ENCODE measurements around a stretch of chr1.

- PRO-cap, result bidirectional peak, plus-strand start at chr1:28246582, minus-strand start at chr1:28246478
- RAMPAGE, long total RNA, result no peak
These were observed 10.3 kb downstream of the ATP5IF1 start for GRCh38 chr1:28246264-28246545.

- PRO-cap, result no peak
- RAMPAGE, long total RNA, result no peak
These were observed 13.9 kb downstream of the SESN2 start for GRCh38 chr1:28273231-28273686.

DNA sequence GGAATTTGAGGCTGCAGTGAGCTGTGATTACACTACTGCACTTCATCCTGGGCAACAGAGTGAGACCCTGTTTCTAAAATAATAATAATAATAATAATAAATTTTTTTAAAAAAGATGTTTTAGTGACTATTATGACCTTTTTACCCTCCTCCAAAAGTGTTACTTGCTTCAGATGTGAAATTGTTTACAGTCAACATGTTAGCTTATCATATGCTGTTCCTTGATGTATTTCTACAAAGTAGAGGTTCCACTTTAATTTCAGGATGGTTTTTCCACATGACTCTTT is 48.4 kb upstream of the RCC1 start:
- PRO-cap, result no peak
- RAMPAGE, long total RNA, result no peak

DNA sequence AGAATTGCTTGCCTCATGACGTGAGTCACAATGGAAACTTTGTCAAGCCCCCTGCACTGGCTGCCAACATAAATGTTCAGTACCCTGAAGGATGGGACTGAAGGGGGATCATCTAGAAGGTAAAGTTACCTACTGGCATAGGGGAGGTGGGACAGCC is 4.0 kb downstream of the RCC1 start:
- PRO-cap, result no peak
- RAMPAGE, long total RNA, result no peak

GRCh38 chr1:28510143-28511350 is 4.7 kb downstream of the RCC1 start:
- PRO-cap, result unidirectional peak, plus-strand start at chr1:28510419
- RAMPAGE, long total RNA, result no peak

DNA sequence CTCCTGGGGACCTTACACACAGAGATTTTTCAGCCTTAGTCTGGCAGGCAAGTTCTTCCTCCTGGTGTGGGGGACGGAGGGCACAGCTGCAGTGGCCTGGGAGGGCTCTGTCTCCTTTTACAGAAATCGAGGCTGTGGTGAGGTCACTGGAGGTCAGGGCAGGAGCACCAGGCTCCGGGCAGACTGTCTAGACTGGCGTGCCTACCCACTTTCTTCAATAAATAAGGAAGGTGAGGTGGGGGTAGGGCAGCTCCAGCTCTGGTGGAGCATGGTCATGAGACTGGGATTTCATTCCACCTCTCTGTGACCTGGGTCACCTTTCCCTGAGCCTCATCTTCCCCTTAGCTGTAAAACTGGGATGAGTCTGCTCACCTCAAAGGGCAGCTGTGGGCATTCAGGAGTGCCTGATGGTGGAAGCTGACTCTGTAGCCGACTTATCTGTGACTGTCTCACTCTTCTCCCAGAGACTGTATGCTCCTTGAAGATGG is 14.4 kb downstream of the RCC1 start:
- PRO-cap, result no peak
- RAMPAGE, long total RNA, result no peak

GRCh38 chr1:28580350-28580929 is 11.6 kb upstream of the RAB42 start:
- PRO-cap, result no peak
- RAMPAGE, long total RNA, result no peak

DNA sequence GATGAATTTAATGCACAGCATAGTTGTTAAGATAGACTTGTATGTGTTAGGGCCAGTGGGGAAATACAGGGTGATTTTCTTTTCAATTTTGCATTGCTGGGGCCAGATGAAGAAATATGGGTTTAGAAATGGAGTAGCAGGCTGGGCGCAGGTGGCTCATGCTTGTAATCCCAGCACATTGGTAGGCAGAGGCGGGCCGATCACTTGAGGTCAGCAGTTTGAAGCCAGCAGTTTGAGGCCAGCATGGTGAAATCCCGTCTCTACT is 9.5 kb downstream of the YTHDF2 start:
- PRO-cap, result no peak
- RAMPAGE, long total RNA, result no peak

DNA sequence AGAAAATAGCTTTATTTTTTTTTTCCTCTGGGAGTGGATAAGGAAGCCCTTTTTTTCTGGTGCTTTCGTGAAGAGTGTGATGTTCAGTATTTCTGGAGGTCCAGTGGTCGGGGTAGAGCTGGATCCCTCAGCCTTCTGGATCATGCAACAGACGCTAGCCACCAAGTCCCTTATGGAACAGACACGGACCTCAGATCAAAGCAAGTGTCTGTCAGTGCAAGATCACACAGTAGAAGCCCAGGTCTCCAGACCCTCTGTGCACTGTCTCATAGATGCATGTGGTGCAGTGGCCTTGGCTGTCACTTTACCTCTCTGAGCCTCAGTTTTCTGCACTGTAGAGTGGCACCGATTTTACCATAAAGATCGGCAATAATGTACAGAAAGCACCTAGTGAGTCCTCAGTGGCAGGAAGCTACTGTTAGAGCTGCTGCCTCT is 15.5 kb upstream of the EPB41 start:
- PRO-cap, result no peak
- RAMPAGE, long total RNA, result no peak

DNA sequence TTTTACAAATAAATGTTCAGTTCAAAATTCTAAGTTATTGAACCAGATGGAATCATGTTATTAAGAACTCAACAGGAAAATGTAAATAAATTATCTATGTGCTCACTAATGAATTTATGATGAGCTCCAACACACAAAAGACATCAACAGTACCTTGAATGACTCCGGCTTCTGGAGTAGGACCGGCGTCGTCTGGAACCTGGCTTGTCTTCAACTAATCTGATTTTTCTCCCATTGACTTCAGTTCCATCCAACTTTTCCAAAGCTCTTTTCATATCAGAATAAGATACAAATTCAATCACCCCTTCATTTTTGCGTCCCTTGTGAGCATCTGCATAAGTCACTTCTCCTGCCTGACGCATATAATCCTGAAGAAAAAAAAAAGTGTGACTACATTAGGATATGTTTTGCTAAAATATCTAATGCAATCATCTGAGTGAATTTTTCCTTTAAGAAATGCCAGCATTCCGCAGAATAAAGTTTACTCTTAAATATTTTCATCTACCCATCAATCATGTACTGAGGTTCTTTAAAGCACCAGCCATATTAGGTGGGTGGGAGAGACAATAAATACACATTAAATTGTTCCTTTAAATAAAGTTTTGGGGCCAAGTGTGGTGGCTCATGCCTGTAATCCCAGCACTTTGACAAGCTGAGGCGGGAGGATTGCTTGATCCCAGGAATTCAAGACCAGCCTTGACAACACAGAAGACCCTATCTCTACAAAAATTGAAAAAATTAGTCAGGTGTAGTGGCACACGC is 27.0 kb downstream of the SRSF4 start:
- PRO-cap, result no peak
- RAMPAGE, long total RNA, result no peak

- PRO-cap, result no peak
- RAMPAGE, long total RNA, result no peak
These were observed 2.9 kb downstream of the PTPRU start for GRCh38 chr1:29239149-29239779.

DNA sequence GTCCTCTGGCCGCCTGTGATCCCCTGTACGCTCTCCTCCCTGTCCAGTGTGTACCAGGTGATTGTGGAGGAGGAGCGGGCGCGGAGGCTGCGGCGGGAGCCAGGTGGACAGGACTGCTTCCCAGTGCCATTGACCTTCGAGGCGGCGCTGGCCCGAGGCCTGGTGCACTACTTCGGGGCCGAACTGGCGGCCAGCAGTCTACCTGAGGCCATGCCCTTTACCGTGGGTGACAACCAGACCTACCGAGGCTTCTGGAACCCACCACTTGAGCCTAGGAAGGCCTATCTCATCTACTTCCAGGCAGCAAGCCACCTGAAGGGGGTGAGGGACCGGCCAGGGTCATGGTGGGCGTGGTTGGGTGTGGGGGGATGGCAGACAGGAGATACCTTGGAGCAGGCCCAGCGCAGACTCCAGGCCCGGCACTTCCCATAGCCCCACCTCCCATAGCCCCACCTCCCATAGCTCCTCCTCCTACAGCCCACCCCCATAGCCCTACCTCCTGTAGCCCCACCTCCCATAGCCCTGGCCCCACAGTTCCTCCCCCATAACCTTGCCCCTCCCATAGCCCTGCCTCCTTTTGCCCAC is 46.4 kb downstream of the PTPRU start:
- PRO-cap, result no peak
- RAMPAGE, long total RNA, result no peak

- PRO-cap, result no peak
- RAMPAGE, long total RNA, result no peak
These were observed 525.9 kb downstream of the MATN1 start for GRCh38 chr1:30197534-30197933.

DNA sequence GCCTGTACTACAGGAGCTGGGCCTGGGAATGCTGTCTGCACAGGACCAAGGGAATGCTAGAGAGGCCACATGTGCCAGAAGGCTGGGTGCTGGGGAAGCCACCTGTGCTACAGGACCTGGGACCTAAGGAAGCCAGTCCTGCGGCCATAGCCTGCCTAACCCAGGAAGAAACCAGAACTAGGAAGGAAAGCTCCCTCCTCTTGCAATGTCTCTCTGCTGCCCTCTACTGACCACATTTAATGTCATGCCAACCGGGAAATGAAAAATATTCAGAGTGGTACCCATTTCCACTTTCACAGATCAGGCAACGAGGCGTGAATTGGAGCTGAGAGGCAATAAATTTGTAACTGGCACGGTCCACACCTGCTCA is 343.1 kb downstream of the MATN1 start:
- PRO-cap, result unidirectional peak, minus-strand start at position 179 of the sequence
- RAMPAGE, long total RNA, result no peak

GRCh38 chr1:30685097-30686100 is 38.0 kb downstream of the MATN1 start:
- PRO-cap, result no peak
- RAMPAGE, long total RNA, result no peak

- PRO-cap, result no peak
- RAMPAGE, long total RNA, result no peak
These were observed 12.5 kb upstream of the MATN1 start for GRCh38 chr1:30735749-30736424.

DNA sequence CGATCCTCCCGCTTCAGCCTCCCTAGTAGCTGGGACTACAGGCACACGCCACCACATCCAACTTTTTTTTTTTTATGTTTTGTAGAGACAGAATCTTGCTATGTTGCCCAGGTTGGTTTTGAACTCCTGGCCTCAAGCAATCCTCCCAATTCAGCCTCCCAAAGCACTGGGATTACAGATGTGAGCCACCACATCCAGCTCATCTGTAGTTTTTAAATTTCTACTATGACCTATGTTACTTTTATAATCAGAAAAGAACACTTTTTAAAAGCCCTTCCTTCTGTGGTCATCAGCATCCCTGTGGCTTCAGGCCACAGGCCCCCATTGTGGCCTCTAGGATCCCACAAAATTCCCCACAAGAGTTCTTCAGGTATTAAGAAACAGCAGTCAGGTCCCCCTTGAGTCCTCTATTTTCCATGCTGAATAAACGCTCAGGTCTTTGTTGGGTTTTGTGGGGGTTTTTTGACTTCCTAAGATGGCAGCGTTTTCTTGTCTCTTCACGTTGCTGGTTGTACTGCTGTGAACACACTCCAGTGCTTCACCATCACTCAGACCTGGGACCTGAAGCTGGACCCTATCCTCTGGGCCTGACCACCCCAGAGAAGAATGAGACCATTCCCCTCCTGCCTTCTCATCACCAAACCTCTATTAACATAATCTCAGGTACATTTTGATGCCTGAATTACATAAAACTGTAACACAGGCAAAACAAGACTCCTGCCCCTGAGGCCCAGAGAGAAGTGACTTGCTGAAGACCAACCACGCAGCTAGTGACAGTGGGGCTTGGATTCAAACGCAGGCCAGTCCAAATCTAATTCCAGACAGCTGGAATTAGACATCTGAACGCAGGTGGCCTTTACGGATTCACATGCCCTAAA is 13.4 kb upstream of the MATN1 start:
- PRO-cap, result no peak
- RAMPAGE, long total RNA, result no peak

- PRO-cap, result no peak
- RAMPAGE, long total RNA, result no peak
These were observed 16.6 kb upstream of the MATN1 start for GRCh38 chr1:30739545-30740729.

GRCh38 chr1:30746287-30747338 is 11.0 kb downstream of the LAPTM5 start:
- PRO-cap, result no peak
- RAMPAGE, long total RNA, result no peak

DNA sequence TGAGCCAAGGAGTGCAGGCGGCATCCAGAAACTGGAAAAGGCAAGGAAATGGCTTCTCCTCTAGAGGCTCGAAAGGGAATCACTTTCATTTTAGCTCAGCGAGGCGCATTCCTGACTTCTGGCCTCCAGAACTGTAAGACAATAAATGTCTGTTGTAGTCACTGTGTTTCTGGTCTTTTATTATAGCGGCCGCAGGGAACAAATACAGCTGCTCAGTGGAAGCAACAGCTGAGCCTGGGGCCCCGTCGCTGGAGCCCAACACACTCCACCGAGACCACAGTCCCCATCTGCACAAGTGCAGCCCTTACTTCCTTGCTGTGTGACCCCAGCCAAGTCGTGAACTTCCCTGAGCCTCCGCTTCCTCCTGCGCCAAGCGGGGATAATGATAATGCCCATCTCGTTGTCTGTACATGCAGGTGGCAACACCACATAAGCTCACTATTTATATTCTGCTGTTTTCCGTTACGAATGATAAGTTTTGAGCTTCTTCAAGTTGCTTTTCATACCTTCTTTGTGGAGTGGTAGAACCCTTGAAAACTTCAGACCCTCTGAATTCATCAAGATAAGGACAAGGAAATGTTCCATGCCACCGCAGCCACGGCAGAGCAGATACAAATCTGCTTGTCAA is 3.1 kb upstream of the LAPTM5 start:
- PRO-cap, result bidirectional peak, plus-strand start at position 539 of the sequence, minus-strand start at position 289 of the sequence
- RAMPAGE, long total RNA, result no peak